ENCODE results near the gene TICAM2.

GRCh38 chr5:112418385-112418957 lies 606 bp downstream of the EPB41L4A start:
- PRO-cap: no peak

- PRO-cap: no peak
These were observed 113.8 kb upstream of the EPB41L4A start for GRCh38 chr5:112532821-112533336.

GRCh38 chr5:113022351-113023233 lies 46.0 kb downstream of the DCP2 start:
- PRO-cap: no peak

DNA sequence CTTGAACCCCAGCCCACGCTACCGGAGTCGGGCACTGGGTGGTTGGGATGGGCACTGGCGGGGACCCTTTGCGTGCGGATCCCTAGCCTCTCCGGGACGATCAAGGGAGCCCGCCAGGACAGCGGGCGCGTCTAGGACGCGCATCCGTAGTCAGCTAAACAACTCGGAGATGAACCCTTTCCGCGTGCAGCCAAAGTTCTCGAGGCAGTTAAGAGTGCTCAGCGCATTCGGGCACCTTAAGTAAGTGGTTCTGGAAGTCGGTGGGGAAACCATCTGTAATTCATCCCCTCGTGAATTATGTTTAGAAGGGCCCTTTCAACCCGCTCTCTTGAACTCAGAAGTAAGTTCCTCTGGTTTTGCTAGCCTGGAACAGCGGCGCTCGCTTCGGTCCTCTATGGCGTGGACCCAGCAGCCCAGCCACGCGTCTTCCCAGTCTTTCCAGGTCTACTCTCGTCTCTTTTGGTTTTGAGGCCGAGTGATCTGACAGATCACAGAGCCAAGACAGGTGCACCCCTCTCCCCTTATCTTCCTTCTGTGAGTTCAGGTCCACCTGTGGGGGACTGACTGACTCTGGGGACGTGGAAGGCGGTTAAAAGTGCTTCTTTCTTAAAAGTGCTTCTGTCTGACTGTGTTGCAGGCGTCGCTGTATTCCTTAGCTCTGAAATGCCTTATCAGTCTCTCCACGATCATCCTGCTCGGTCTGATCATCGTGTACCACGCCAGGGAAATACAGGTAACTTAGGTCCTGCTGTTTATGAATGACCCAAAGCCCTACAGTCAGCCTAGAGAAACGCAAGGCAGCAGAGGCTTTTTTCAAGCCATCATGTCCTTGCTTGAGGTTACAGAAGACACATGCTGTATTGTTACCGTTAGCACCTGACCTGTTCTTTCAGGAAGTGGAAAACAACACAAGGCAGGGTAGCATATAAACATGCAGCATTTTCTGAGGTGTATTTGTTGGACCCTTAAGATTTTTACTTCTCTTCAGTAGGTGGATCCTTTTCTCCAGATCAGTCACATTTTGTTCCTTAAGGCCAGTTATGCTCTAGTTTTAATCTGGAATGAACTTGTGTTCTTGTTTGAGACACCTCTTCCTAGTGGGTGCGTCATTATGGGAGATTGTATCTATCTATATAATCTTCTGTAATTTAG lies 1.8 kb downstream of the KCNN2 start:
- PRO-cap: no peak

DNA sequence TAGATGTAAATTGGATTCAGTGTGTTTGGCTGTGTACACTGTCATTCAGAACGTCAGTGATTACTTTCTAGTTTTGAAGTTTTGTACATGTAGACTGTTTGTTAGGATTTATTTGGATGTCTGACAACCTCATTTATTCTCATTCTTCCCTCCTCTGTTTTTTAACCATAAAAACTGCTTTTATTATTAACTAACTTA lies 31.4 kb downstream of the KCNN2 start:
- PRO-cap: no peak

- PRO-cap: no peak
These were observed 116.4 kb downstream of the KCNN2 start for GRCh38 chr5:114478419-114478618.

GRCh38 chr5:115461427-115461836 lies 83.1 kb downstream of the FEM1C start:
- PRO-cap: no peak

- PRO-cap: no peak
These were observed 5.9 kb downstream of the FEM1C start for GRCh38 chr5:115538455-115539338.

GRCh38 chr5:115601559-115602630 lies at the start of gene TICAM2:
TSS of gene TICAM2 (minus strand) at chr5:115602479.
- PRO-cap: unidirectional peak, plus-strand start at chr5:115601955; bidirectional peak, plus-strand start at chr5:115602529, minus-strand start at chr5:115602433

DNA sequence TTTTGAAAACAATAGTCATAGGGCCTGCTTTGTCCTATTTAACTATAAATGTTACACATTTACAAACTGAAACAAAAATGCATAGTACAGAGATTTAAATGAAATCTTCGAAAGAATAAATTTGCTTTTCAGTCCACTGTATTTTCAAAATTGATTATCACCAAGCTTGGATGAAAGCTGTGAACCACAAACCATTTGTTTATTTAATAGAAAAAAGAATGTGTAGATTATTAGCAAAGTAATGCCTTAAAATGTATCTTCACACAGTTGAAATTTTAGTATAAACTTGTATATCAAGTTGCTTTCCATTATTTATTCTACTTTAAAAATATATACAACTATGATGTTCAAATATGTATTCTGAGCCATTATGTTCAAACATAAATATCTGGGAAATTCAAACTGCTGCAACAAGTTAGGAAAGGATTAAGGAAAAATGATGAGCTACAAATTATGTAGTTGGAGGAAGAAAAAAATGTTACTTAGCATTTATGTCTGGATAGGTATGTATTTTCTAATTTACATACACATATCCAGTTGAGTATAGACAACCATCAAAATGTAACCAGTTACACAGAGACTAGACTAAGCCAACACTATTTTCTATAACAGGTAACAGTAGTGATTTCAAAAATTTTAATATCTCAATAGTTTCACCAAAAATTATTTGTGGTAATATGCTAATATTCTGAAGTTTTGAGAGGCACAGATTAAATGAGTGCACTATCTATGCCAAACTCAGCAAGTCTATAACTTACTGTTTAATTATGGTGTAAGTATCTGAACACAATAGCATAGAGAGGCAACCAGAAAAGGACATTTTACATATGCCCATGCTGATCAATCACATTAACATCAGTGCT lies 11.6 kb upstream of the TICAM2 start:
- PRO-cap: no peak

- PRO-cap: no peak
These were observed 10.1 kb downstream of the TMED7 start for GRCh38 chr5:115615517-115616280.

- PRO-cap: no peak
These were observed 590 bp downstream of the CDO1 start for GRCh38 chr5:115815916-115816221.

DNA sequence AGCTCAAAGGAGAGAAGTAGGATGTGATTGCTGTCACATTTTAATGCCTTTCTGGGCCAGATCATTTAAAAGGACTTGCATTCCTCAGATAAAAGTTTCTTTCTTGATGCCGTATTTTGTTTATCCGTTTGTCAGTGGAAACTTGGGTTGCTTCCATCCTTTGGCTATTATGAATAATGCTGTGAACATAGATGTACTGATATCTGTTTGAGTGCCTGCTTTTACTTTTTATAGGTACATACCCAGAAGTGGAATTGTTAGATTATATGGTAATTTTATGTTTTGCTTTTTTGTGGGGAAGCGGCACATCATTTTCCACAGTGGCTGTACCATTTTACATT lies 9.3 kb downstream of the AP3S1 start:
- PRO-cap: no peak

DNA sequence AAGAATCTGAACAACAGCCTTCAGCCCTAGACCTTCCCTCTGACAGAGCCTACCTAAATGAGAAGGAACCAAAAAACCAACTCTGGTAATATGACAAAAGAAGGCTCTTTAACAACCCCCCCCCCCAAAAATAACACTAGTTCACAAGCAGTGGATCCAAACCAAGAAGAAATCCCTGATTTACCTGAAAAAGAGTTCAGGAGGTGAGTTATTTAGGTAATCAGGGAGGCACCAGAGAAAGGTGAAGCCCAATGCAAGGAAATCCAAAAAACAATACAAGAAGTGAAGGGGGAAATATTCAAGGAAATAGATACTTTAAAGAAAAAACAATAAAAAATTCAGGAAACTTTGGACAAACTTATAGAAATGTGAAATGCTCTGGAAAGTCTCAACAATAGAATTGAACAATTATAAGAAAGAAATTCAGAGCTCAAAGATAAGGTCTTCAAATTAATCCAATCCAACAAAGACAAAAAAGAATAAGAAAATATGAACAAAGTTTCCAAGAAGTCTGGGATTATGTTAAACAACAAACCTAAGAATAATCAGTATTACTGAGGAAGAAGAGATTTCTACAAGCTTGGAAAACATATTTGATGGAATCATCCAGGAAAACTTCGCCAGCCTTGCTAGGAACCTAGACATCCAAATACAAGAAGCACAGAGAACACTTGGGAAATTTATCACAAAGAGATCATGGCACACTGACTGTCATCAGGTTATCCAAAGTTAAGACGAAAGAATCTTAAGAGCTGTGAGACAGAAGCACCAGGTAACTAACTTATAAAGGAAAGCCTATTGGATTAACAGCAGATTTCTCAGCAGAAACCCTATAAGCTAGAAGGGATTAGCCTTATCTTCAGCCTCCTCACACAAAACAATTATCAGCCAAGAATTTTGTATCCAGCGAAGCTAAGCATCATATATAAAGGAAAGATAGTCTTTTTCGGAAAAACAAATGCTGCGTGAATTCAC lies 107.6 kb downstream of the COMMD10 start:
- PRO-cap: no peak

GRCh38 chr5:116223378-116223786 lies 138.6 kb downstream of the COMMD10 start:
- PRO-cap: no peak

GRCh38 chr5:116571741-116572294 lies 2.8 kb downstream of the SEMA6A start:
- PRO-cap: no peak

DNA sequence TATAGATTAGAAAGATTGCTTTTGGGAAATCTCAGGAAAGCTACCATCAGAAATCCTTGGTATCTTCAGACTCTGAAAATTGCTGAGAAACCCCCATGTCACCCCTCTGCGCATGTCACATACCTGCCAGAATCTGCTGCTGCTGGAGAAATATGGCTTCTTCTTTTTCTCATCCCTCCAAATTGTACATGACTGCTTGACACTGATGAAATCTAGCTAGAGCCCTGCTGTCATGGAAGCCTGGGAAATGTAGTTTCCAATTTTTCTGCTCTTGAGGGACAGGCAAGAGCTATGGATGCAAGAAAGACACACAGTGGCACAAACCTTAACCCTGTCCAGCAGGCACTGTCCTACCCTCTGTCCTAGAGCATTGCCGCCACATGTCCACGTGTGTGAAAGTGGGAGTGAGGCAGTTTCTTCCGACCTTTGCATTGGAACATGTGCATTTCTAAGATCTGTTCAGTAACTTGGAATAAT lies 255.4 kb upstream of the SEMA6A start:
- PRO-cap: no peak

DNA sequence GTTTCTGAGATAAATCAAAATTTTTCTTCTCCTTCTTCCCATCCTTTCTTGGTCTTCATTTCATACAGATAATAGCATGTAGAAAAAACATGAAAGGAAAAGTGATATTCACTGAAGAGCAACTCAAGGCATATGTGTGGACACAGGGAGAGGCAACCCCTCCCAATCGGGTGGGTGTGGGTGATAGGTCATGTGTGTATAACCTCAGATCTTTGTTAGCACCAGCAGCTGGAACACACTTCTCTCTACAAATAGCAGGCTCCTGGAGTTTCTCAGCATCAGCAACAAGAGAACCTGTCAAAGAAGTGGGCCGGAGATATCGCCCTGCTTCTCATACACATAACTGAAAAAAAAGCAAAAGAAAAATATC lies 426.4 kb downstream of the DTWD2 start:
- PRO-cap: no peak

DNA sequence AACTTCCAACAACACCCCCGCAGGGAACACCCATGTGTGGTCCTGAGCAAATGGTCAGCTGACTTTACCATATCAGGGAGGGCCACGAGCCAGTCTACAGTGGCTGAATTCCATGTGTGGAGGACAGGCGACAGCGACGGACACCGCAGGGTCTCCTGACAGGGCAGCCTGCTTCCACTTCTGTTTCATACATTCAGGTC lies 415.6 kb downstream of the DTWD2 start:
- PRO-cap: no peak

GRCh38 chr5:119140899-119141405 lies 70.1 kb downstream of the DMXL1 start:
- PRO-cap: no peak

All from bile duct (tissue), 1 donor.